Islet of Langerhans (tissue), 1 donor: ENCODE results near the genes ANKRD30A and ZNF37A.

GRCh38 chr10:33133922-33134784, 176.1 kb upstream of the ITGB1 start:
- RRBS, result no CpG with 5 or more reads among the region's 12 CpGs

DNA sequence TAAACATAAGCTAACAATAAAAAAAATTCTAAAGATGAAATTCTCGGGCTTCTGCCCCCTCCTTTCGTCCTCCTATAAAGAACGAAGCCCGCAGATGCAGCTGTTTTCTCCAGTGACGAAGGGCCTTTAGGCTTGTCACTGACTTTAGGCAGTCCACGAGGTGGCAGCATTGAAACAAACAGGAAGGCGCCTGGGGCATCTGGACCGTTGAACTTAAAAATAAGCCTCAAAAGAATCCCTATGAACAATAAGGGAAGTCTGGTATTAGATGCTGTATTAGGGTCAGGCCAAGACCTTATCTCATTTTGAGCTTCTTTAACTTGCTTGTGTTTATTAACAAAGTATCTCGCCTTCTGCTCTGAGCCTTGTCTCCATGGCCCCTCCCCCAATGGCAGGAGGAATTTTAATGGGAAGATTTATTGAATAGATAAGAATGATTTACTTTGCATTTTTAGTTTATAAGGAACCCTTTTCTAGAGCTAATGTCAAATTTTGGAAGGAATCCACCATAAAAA, 141.0 kb downstream of the NRP1 start:
- RRBS, result no CpG with 5 or more reads among the region's 9 CpGs

- RRBS, result no CpG with 5 or more reads among the region's 1 CpG
Observed at GRCh38 chr10:33233799-33234122, 100.7 kb downstream of the NRP1 start.

DNA sequence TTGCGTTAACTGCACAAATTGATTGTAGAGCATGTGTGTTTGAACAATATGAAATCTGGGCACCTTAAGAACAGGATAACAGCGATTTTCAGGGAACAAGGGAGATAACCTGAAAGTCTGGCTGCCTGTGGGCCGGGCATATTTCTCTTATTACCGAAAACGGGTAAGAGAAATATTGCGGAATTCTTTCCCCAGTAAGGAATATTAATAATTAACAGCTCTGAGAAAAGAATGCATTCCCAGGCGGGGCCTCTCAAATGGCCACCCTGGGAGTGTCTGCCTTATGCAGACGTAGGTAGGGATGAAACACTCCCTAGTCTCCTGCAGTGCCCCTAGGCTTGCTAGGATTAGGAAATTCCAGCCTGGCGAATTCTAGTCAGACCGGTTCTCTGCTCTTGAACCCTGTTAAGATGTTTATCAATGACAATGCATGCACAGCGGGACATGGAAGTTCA, 388.0 kb downstream of the PARD3 start:
- RRBS, result no CpG with 5 or more reads among the region's 11 CpGs

- RRBS, result no CpG with 5 or more reads among the region's 6 CpGs
Observed at GRCh38 chr10:34528200-34528915, 286.7 kb downstream of the PARD3 start.

DNA sequence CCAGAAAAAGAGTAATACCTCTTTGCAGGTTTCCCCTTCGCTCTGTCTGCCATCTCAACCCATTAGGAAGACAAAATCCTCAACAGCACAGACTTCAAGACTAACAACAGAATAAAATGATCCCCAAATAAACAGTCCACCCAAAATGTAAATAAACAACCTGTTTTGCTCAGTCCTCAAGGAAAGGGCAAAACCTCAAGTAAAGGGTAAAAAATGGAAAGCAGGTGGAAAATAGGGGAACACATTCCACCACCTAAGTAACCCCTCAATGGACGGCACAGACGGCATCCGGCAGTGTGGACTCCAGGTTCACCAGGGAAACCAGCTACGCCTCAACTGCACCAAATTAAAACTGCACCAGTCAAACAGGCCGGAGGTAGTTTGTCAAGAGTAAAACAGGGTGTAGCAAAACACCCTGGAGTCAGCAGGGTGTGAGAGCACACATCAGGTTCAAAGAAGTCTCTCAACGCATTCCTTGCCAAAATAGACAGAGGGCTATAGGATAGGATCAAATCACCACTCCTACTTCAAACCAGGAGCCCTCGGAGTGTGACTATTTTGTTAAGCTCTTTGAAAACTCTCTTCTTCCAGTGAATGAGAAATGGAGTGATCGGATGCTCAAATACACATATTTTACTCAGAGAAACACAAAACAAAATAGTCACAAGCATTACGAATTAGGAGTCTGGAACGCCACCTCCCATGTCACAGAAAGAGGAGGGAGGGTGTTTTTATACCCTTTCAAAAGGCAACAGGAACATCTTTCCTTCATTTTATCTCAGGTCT, 136.0 kb downstream of the PARD3 start:
- RRBS, result 59% methylated on average over 2 of the region's 11 CpGs

GRCh38 chr10:34816143-34817045, 1.3 kb upstream of the PARD3 start:
- RRBS, result no CpG with 5 or more reads among the region's 33 CpGs

- RRBS, result no CpG with 5 or more reads among the region's 2 CpGs
Observed at GRCh38 chr10:34866887-34867395, 51.8 kb upstream of the PARD3 start.

GRCh38 chr10:35217443-35217777, 90.8 kb downstream of the CREM start:
- RRBS, result no CpG with 5 or more reads among the region's 5 CpGs

DNA sequence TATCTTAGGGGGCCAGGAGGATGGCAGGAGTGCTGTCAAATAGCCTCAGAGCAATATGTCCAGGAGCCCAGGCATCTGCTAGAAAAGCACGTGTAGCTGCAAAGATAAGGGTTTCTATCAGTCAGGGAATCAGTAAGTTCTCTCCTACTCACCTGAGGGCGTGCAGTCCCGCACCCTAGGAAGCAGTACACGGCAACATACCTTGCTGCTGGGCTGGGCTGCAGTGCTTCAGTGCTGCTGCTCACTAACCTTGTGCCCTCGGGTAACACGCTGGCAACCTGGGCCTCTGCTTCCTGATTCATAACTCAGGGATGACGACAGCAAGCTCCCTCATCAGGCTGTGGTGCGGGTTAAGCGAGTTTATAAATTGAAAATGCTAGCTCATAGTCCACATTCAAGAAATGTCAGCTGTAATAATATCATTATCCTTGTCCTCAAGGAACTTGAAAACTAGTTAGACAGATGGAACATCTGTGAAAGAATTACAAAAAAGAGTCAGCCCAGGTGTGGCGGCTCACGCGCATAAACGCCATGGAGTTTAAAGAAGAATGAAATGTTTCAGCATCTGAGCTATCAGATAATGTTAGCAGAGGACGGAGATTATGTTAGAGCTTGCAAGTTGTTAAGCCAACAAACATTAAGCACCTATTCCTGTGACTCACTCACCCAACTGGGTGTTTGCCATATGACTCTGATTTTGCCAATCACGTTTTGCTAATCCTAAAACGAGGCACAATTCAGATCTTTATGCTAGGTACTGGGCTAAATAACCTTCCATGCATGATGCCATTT, 29.3 kb upstream of the CCNY start:
- RRBS, result no CpG with 5 or more reads among the region's 16 CpGs

- RRBS, result no CpG with 5 or more reads among the region's 7 CpGs
Observed at GRCh38 chr10:35331793-35332433, 4.4 kb upstream of the CCNY start.

DNA sequence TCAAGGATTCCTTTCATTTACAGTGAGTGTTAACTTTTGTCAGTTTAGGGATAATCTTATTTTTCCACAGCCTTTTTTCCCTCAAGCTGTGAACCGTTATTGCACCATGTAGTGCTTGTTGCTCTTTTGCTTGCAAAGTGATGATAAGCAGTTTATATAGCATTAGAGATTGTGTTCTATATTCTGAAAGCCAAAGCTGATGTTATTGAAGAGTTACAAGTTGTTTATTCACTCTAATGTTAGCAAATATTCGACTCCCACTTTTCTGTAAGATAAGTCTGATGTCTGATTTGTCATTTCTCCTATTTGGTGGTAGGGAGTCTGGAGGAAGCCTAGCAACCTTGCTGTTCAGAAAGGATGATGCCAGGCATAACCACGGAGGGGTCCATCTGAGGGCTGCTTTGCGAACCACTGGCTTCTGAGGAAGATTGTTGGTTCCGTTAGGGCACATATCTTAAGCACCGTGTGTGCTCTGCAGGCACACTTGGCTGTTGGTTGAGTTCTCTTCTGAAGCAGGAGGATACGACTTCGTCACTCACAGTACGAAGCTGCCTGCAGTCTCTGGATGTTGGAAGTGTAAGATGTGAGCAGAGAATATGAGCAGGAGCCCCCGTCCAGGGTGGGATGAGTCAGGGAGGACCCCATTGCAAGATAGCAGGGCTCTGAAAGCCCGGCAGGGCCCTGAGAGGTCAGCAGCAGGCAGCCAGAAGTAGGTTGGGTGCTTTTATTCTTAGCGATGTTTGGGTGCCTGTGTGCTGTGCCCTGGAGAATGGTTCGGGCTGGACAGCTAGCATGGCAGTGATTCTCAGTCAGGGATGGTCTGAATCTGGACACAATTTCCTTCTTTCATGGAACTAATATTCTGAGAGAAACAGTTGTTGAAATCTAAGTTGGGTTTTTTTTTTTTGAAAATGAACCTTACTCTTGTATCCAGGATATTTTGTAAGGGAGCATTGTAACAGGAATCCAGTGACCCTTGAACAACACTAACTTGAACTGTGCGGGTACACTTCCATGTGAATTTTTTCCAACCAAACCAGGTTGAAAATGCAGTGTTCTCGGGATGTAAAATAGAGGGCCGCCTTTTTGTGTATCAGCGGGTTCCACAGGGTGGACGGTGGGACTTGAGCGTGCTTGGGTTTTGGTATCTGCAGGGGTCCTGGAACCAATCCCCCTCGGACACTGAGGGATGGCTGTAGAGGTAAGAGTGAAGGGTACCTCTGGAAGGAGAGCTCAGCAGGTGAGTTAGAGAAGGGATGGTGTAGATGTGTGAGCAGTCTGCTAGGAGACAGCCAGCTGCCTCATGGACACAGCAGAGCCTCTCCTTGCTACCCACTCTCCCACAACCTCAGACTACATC, 12.2 kb downstream of the CCNY start:
- RRBS, result no CpG with 5 or more reads among the region's 20 CpGs

- RRBS, result no CpG with 5 or more reads among the region's 11 CpGs
Observed at GRCh38 chr10:35403347-35404411, 67.4 kb downstream of the CCNY start.

GRCh38 chr10:35450097-35450518, 113.8 kb downstream of the CCNY start:
- RRBS, result no CpG with 5 or more reads among the region's 2 CpGs

DNA sequence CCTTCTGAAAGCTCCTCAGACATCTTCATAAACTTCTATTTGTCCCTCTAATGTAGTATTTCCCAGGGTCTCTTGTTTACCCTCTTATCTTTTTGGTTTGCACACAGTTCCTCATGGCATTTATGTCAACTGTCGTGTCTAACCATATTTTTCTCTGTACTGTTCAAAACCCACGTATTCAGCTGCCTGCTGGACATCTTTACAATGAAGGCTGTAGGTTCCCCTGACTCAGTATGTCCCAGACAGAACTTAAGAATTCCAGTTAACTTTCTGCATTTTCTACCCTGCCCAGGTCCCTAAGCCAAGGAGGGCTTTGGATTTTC, 119.3 kb upstream of the GJD4 start:
- RRBS, result no CpG with 5 or more reads among the region's 2 CpGs

DNA sequence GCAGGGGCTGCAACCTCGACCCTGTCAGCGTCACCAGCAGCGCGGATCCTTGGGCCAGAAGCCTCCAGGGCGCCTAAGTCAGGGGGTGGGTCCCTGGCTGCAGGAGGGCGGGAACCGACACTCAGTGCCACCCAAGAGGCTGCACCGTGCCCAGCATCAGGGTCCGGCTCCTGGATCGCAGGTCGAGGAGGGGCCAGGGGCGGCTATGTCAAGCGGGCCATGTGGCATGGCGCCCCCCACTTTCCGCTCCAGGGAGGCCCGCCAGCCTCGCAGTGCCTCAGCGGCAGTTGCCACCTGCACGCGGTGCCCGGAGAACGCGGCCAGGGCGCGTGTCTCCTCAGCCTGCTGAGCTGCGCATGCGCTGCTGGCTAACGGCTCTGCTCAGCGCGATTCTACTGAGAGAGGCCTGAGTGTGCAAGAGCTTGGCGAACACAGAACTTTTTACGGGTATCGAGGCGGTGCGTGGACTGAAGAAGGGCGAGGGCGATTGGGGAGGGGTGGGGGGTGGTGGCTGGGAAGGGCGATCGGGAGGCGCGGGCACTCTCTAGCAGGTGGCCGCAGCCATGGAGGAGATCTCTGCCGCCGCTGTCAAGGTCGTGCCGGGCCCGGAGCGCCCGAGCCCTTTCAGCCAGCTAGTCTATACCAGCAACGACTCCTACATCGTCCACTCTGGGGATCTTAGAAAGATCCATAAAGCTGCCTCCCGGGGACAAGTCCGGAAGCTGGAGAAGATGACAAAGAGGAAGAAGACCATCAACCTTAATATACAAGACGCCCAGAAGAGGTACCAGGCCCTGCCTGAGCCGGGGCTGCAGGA, at the start of gene ANKRD30A:
TSS of gene ANKRD30A (plus strand) at position 374 of the 817 bp plus-strand sequence.
- RRBS, result 86% methylated on average over 6 of the region's 55 CpGs

DNA sequence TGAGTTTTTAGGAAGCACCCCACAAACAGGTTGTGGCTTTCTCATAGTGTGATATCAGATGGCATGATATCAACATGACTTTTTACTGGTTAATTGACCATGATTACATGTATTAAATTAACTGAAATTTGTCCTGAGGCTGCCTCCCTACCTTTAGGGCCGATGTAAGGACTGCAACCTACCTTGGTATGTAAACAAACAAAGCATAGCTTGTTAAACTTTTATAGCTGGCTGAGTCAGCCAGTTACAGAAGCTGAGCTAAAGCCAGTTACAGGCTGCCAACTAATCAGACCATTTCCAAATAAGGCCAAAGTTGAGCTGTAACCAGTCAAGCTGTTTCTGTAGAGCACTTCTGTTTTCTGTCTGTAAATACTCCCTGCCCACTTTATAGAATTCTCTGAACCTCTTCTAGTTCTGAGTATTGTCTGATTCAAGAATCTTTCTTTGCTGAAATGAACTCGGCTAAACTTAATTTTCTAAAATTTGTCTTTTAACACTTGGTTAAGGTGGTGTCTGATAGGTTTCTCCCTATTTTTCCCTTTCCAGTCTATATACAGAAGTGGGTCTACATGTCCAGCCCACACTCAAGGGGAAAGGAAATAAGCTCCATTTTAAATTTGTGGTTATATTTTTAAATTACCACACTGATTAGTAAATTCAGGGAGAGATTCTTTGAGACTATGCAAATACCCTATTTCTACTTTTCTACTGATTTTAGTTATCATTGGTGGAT, 3.5 kb upstream of the ZNF248 start:
- RRBS, result no CpG with 5 or more reads among the region's 2 CpGs

- RRBS, result no CpG with 5 or more reads among the region's 2 CpGs
Observed at GRCh38 chr10:38018115-38018863, 7.8 kb downstream of the ZNF33A start.

- RRBS, result no CpG with 5 or more reads among the region's 71 CpGs
Observed at GRCh38 chr10:38094121-38095203, at the start of gene ZNF37A. ZNF37A (plus strand) TSS chr10:38094337.